ENCODE data around the genes GNG12, WLS, RPE65 and CTH.

- PRO-cap, result no peak
These were observed 145.0 kb upstream of the SGIP1 start for GRCh38 chr1:66388880-66389352.

DNA sequence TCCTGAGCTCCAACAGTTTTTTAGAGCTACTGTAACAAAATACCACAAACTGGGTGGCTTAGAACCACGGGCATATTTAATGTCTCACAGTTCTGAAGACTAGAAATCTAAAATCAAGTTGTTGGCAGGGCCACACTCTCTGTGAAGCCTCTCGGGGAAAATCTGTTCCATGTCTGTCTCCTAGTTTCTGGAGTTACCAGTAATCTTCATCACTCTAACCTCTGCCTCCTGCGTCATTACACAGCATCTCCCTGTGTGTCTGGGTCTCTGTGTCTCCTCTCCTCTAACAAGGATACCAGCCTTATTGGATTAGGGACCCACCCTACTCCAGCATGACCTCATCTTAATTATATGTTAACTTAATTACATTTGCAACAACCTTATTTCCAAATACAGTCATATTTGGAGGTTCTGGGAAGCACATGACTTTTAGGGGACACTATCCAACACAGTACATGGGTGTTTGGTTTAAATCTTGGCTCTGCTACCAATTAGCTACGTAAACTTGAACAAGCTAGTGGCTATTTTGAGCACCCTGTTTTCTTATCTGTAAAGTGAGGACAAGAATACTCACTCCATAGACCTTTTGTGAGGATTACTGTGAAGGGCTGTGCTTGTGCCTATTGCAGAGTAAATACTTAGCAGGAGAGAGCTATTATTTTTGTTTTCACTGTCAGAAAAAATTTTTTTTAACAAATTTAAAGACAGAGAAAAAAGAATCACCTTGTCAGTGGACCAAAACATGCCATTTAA is 83.9 kb upstream of the SGIP1 start:
- PRO-cap, result no peak

DNA sequence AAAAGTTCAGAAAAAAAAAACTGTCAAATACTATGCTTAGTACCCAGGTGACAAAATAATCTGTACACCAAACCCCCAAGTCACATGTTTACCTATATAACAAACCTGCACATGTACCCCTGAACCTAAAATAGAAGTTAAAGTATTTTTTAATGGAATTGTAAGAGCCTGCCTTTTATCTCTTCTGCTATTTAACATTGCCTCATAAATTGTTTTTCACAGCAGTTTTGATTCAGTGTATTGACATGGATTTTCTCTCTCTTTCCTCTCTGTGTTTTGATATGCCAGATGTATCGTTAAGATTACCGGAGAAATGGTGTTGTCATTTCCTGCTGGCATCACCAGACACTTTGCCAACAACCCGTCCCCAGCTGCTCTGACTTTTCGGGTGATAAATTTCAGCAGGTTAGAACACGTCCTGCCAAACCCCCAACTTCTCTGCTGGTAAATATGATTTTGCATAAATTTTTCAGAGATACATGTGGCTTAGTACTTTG is 23.2 kb upstream of the DYNLT5 start:
- PRO-cap, result no peak

GRCh38 chr1:66877955-66878330 is 46.7 kb downstream of the DNAI4 start:
- PRO-cap, result no peak

DNA sequence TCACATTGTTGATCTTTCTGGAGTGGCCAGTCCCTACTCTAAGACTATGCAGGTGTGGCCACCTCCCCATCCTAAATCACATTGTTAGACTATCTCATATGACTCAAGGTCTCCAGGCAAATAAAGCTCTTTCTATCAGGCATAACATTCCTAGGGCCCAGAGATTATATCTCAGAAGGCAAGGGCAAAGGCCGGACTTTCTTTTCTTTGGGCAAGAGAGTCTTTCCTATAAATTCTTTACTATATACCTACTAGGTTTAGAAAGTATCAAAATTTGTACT is 2.7 kb upstream of the C1orf141 start:
- PRO-cap, result no peak

- PRO-cap, result no peak
These were observed 24.5 kb downstream of the SERBP1 start for GRCh38 chr1:67405347-67406488.

- PRO-cap, result no peak
These were observed 4.2 kb downstream of the SERBP1 start for GRCh38 chr1:67426080-67426414.

- PRO-cap, result no peak
These were observed 48.8 kb upstream of the SERBP1 start for GRCh38 chr1:67478912-67479520.

- PRO-cap, result no peak
These were observed 120.8 kb upstream of the GADD45A start for GRCh38 chr1:67564024-67564712.

- PRO-cap, result no peak
These were observed 2.2 kb downstream of the GADD45A start for GRCh38 chr1:67687296-67687594.

- PRO-cap, result no peak
These were observed 15.8 kb downstream of the GADD45A start for GRCh38 chr1:67700485-67701454.

DNA sequence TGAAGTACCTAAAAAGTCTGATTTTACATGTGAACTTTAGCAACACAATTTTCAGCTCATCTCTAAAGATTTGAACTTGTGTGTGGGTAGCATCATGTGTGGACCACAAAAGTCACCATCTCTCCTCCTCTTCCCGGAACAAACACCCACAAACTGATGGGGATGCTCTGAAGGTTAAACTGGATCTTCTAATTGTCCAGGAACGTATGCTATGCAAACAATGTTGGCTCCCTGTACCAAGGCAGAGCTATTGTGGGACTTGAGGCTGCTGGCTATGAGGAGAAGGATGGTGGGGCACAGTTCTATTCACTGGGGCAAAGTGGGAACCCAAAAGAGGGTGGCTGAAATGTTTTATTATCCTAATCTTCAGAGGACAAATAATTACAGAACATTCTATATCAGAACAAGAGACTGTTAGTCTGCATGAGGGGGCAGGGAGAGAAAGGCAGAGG is 62.7 kb downstream of the GADD45A start:
- PRO-cap, result no peak

- PRO-cap, result bidirectional peak, plus-strand start at chr1:67833237, minus-strand start at chr1:67833085; bidirectional peak, plus-strand start at chr1:67833540, minus-strand start at chr1:67833438
These were observed at the start of gene GNG12 for GRCh38 chr1:67832996-67834078. Gene GNG12, minus strand, starts transcription at chr1:67833467.

DNA sequence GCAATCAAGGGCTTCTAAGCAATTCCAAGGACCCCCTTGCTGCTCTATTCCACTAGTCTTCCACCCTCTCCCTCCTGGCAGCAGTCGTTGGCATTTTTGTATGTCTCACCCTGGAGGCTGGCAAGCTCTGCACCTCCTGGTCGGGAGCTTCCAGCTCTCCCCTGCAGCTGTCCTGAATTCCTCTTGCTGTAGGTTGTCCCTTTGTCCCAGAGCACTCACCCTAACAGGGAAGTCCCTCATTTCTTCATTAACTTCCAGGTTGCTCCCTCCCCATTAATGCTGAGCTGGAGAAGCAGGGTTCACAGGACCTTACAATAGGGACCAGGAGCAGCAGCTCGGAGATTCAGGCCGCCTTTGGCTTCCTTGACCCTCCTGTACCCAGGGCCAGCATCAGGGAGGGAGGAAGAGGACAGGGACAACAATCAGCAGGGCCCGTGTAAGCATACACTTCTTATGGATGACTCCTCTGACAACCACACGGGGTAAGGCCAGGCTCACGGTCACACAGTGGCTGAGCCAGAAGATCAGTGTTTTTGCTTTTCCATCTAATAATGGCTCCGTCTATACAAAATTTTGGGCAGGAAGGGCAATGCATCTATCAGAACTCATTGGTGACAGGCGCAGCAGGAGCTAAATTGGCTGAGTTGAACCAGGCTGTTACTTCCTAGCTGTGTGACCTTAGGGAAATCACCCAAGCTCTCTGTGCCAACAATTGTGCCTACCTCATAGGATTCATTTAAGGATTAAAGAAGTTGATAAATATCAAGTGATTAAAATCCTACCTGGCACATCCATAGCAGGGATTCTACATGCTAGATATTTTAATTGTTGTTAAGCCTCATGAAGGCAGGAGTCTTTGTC is 65.6 kb upstream of the DIRAS3 start:
- PRO-cap, result no peak

GRCh38 chr1:68159467-68160000 is 72.8 kb downstream of the WLS start:
- PRO-cap, result no peak

DNA sequence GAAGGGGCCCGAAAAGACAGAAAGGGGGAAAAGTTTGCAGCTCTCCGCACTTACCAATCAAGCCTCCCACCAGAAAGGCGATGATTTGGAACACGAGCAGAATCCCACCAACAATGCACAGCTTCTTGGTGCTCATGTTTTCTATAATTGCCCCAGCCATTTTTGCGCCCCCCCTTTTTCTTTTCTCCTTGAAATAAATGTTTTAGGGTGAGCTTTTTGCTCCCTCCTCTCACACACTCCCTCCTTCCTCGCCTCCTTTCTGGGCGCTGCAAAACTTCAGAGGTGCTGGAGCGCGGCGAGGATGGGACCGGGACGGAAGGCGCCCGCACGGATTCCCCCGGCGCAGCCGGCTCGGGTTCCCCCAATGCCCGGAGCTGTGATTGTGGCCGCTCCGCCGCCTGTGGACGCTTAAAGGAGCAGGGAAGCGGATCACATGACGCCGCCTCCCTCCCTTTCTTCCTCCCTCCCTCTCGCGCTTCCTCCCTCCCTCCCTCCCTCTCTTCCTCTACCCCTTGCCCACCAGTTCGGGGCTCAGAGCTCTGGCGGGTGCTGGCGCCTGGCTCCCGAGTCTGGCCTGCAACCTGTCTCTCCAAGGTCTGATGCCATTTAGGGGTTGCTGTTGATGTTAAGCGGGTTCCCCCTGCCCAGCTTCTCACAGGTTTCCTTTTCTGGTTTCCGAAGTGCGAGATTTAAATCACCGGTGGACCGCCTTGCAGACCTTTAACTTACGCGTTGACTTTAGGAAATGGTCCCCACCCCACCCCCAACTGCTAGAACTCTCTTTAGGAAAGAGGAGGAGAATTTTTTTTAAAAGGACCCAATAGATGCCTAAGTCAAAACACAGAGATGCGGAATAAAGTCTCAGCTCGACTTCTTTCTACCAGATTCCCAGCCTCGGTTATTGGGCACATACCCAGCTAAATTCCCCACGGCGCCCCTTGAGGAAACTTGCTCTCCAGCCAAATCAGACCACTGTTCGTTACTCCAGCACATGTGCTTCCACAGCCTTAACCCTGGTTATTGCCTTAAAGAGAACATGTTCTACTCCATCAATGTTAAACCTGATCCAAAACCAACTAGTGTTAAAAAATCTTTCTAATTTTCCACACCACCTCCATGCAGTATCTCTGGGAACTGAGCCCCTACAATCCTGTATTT is at the start of gene WLS:
Gene WLS (minus strand): TSS at position 384 of the 1,158 bp plus-strand sequence.
- PRO-cap, result bidirectional peak, plus-strand start at position 534 of the sequence, minus-strand start at position 382 of the sequence

DNA sequence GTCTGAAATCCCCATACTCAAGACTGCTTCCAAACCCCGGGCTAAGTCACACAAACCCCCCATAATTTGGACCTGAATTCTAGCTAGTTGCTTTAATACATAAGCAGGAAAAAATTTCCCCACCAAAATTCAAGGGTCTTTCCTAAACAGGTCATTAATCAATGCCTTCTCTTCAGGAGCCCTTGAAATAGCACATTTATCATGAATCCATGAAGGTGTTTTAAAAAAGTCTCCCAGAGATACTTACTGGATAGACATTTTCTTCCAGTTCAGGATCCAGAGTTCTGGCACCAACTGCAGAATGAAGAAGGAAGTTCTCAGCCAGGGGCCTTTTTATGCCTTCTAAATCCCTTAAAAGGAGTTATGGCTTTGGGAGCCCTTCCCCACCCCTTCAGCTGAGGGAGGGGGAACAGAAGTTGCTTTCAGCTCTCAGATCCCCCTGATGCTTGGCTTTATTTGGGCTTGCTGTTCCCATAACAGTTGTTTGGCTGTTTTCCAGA is at the start of gene RPE65:
Gene RPE65 (minus strand): TSS at position 307 of the 500 bp plus-strand sequence.
- PRO-cap, result no peak

DNA sequence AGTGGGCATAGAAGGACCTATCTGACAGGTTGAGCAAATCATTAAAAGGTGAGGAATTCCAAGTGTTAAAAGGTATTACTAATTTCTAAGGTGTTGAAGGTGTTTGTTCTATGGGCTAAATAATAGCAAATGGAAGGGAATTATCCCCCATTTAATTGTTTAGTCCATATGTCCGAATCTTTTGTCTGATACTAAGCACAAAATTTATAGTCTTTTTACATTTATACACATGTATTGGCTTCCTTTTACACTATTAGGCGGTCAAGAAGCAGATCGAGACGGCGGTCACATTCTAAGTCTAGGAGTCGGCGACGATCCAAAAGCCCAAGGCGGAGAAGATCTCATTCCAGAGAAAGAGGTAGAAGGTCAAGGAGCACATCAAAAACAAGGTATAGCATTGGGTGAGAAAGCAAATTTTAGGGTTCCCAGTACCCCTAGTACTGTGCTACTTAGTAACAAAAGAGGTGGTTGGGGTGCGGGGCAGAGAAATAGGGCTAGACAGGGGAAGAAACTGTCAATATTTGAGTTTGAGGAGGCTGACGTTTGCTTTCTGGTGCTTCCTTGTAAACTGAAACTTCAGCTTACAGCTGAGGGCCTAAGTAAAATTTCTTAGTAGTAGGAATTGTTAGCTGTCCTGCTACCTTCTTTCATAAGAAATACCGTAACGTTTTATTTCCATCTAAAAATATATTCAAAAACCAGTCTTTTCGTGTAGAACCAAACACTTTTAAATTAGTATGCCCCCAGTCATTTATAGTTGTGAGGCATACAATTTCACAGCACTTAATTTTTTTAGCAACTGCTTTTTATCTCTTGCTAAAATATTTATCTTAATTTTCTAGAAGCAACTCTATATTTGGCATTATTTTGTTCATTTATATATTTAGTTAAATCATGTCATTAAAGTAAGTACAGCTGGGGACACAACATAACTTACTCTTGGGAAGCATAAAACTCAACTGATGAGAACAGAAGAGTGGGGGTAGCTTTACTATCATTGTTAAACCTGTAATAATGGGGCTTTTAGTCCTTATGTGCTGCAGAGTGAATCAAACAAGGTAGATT is 23.6 kb downstream of the SRSF11 start:
- PRO-cap, result no peak

DNA sequence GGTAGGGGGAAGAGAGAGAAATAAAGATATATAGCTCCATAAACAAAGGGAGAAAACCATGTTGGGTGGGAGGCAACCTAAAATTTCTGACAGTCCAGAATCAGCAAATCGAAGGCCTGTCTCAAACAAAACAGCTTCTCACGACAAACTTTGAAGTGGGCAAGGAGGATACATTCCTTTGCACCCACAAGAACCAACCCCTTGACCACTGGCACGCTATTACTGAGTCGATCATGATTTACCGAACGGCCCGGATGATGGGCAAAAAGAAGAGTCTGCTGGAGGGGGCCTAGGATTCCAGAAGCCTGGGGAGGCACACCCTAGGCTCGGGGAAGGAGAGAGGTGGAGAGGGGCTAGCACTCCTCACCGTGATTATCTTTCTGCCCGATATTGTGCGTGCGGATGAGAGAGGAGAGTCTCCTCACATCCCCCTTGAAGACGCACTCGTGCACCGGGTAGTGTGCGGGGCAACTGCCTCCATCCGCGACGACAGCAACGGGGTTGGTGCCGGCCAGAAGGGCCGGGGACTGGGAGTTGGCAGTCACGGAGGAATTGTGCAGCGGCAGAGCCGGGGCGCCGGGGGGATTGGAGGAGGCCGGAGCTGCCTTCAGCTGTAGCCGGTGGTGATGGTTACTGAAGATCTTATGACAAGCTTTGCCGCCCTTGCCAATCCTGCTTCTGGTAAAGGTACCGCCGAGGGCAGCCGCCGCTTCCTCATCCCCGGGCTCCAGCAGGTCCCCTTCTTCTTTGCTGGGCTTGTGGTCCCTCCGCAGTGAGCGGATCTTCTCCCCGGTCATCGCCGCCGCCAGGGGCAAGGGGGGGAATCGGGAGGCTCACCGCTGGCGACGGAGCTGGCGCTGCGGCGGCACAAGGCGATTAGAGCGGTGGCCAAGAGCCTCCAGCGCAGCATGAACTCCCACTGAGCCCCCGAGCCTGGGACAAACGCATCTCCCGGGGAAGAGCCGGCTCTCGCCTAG is 622 bp downstream of the ANKRD13C start:
- PRO-cap, result no peak

DNA sequence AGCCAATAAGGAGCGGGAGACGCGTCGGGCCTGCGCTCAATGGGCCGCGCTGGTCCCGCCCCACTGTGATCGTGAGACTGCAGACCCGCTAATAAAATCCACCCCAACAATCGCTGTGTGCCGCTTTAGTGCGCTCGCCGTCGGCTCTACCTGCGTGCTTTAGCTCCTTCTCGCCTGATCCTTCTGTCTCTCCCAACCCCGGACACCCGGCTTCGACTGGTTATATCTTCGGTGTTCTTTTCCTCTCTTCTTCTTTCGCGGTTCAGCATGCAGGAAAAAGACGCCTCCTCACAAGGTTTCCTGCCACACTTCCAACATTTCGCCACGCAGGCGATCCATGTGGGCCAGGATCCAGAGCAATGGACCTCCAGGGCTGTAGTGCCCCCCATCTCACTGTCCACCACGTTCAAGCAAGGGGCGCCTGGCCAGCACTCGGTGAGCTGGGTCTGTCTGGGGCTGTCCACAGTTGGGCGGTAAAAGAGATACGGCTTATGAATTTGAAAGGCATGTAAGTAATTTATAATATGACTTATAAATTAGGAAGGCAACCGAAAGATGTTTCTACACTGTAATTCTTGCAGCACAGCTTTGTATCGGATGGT is at the start of gene CTH:
Gene CTH (plus strand): TSS at position 120 of the 602 bp plus-strand sequence.
- PRO-cap, result bidirectional peak, plus-strand start at position 66 of the sequence, minus-strand start outside the sequence

All from paraaortic lymph node (tissue), 1 donor.